A673 (cell line): ENCODE data around the gene FAM98C.

GRCh38 chr19:37505968-37506668 lies 621 bp upstream of the ZNF793 start:
- PRO-cap: bidirectional peak, plus-strand start at chr19:37506503, minus-strand start at chr19:37506354; bidirectional peak, plus-strand start at chr19:37506576, minus-strand start at chr19:37506600

- PRO-cap: bidirectional peak, plus-strand start at chr19:37551377, minus-strand start at chr19:37551272
Observed at GRCh38 chr19:37551021-37551654, 43.5 kb downstream of the ZNF571 start.

DNA sequence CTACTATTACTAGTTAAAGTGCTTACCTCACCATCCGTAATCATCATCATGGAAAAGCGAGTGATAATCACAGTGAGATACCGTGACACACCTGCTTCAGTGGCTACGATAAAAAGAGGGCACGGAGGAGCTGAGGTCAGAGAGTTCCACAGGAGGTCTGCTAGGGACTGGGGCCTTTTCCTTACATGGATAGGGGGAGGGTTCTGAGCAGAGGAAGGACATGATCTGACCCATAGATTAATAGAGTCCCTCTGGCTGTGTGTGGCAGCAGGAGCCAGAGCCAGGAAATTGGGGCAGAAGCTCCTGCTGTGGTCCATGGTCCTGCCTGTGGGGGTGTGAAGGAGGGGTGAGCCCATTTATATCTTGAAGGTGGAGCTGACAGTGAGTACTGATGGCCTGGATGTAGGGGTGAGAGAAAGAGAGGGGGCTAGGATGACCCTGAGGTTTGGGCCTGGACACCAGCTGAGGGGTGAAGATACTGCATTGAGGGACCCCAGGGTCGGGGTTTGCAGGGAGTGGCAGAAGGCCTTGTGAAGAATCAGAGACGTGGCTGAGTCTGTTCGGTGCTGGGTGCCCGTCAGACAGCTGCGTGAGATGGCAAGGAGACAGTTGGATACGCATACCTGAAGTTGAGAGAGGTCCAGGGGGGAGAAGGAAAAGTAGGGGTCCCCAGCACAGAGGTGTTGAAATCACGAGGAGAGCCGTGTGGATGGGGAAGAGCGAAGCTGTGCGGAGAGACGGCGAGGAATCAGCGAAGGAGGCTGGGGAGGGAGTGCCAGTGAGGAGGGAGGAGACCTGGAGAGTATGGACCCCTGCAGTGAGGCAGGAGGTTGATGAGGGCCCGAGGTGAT lies 136.9 kb downstream of the SIPA1L3 start:
- PRO-cap: no peak

DNA sequence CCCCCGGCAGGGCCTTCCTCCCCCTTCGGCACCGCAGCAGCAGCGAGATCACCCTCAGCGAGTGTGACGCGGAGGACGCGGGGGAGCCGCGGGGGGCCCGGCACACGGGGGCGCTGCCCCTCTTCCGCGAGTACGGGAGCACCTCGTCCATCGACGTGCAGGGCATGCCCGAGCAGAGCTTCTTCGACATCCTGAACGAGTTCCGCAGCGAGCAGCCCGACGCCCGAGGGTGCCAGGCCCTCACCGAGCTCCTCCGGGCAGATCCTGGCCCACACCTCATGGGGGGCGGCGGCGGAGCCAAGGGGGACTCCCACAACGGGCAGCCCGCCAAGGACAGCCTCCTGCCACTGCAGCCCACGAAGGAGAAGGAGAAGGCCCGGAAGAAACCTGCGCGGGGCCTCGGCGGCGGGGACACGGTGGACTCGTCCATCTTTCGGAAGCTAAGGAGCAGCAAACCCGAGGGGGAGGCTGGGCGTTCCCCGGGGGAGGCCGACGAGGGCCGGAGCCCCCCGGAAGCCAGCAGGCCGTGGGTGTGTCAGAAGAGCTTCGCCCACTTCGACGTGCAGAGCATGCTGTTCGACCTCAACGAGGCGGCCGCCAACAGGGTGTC lies 141.9 kb downstream of the DPF1 start:
- PRO-cap: no peak

- PRO-cap: no peak
Observed at GRCh38 chr19:38099738-38100164, 124.3 kb downstream of the DPF1 start.

DNA sequence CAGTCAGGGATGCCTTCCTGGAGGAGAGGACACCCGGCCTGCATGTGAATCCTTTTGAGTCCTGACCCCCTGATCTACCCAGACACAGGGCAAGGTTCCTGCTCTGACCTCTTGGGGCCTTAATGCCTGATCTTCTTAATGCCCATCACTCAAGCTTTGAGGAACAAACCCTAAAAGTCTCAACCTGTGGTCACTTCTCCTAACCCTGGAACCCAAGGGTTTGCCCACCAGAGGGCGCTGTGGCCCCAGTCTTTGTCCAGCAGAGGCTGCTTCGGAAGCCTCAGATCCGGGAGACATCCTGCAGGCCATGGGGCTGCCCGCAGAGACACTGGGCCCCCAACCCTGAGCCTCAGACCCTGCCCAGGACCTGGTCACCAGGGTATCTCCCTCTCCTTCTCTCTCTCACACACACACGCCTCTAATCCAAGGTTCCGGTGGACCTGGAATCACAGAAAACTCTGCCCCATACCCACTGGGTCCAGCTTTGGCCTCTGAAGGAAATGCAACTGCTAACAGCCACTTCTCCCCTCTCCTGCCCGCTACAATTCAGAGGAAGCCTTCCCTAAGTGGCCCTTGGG lies 9.8 kb upstream of the DPF1 start:
- PRO-cap: no peak

GRCh38 chr19:38277360-38278087 lies 13.2 kb downstream of the SPINT2 start:
- PRO-cap: no peak

DNA sequence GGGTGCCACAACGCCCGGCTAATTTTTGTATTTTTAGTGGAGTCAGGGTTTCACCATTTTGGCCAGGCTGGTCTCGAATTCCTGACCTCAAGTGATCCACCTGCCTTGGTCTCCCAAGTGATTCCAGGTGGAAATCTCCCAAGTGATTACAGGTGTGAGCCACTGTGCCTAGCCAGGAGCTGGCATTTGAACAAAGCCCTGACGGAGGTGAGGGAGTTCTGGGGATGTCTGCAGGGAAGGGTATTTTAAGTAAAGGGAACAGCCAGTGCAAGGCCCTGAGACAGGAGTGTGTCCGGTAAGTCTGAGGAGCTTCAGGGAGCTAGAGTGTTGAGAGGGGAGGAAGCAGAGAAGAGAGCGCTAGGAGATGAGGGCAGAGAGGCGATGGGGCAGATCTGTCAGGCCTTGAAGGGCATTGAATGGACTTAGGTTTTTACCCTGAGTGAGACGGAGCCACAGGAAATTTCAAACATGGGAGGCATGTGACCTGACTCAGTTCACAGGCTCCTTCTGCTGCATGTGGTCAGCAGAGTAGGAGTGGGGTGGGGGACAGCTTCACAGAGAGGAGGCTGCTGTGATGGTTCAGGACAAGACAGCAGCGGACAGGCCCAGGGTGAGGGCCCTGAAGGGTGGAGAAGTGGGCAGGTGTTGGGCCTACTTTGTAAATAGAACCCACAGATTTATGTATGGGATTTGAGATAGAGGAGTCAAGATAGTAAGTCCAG lies 2.6 kb upstream of the FAM98C start:
- PRO-cap: no peak

DNA sequence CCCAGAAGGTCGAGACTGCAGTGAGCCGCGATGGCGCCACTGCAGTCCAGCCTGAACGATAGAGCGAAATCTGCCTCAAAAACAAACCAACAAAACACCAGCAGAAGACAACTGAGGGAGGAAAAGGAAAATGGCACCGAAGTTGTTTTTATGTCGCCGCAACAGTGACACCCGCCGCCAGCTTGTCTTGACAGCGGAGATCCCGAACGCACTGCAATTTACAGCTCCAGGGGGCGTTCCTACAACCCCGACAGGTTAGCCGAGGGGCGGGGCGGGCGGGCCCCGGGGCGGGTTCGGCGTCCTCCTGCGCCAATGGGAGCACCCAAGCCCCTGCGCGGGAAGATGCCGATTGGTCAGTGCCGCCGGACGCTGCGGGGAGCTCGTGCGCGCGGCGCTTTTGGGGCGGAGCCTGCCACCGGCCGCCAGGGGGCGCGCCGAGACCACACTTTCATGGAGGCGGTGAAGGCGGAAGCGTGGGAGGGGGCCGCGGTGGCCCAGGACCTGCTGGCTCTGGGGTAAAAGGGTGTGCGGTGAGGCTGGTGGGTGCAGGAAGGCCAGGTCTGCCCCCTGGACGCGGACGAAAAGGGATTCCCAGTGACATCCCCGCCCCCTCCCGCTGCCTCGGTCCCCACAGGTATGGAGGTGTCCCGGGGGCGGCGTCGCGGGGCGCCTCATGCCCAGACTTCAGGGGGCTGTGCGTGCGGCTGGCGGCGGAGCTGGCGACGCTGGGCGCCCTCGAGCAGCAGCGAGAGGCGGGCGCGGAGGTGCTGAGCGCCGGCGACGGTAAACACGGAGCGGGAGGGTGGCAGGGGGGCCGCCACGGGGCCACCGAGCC lies at the start of gene FAM98C:
TSS of gene FAM98C (plus strand) at position 390 of the 835 bp plus-strand sequence.
- PRO-cap: bidirectional peak, plus-strand start at position 451 of the sequence, minus-strand start at position 215 of the sequence

DNA sequence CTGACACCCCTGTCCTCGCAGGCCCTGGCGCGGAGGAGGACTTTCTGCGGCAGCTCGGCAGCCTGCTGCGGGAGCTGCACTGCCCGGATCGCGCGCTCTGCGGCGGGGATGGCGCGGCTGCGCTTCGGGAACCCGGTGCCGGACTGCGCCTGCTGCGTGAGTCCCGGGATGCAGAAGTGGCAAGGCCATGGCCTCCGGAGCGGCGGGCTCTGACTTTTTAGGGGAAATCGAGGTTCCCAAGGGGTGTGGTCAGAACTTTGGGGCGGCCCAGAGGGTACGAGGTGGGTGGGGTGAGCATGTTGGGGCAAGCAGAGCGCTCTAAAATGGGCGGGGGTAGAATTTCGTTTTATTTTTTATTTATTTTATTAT lies 630 bp downstream of the FAM98C start:
- PRO-cap: no peak

DNA sequence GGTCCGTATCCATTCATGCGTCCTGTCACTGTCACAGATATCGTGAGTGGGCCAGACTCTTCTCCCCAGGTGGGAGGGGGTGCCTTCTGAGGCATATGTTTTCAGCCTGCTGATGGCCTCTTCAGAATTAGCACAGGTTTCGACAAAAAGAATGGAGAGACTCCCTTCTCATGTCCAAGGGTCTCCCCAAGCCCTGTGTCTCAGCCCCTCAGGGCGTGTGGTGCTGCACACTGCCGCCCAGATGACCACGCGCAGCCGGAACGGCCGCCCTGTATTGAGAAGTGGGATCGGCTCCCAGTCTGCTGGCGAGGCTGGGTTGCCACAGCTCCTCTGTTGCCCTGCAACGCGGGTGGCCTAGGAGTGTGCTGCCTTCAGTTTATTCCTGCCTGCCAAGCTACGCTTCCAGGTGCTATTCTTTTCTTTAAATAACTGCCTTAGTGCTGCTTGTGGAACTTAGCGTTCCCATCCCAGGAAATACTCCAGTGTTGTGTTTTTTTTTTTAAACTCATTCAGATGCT lies 16.4 kb downstream of the ACTN4 start:
- PRO-cap: no peak

GRCh38 chr19:38666645-38667046 lies 19.2 kb downstream of the ACTN4 start:
- PRO-cap: no peak

DNA sequence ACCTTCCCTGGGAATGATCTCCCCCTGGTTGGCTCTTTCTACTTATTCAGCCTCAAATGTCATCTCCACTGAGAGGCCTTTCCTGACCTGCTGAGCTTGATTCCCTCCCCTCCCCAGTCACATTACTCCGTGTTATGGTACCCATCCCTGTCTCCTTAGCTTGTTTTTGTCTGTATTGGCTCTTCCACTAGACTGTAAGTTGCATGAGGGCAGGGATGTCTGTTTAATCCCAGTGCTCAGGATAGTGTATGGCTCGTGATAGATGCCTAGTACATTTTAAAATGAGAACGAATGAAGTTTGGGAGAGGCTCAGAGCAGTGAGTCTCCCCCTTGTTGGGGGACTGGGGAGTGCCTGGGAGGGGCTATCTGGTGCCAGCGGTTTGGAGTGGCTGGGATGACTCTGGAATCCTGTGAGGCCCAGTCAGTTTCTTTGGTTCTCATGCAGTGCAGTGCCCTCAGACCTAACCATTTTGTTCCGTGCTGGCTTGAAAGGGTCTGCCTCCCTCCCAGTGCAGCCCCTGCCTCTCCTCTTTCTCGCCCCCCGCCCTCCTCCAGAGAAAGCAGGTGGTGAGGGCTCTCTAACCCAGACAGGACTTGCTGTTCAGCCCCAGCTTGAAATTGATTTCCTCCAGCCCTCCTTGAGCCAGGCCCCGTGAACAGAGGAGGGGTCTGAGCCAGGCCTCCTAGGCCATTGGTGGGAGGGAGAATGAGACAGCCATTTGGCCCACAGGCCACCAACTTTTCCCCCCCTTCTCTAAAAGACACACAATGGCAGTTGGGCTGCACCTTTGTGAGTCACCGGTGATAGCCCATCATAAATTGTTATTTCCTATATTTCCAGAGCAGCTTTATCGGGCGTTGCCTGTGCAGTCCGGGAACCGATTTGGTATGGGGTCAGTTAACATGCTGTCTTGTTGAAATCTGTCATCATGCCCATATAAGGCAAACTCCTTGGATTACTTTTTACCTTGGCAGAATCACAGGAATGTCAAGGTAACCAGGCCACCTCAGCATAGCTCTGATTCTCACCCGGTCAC lies 35.7 kb downstream of the ACTN4 start:
- PRO-cap: bidirectional peak, plus-strand start outside the sequence, minus-strand start at position 886 of the sequence

DNA sequence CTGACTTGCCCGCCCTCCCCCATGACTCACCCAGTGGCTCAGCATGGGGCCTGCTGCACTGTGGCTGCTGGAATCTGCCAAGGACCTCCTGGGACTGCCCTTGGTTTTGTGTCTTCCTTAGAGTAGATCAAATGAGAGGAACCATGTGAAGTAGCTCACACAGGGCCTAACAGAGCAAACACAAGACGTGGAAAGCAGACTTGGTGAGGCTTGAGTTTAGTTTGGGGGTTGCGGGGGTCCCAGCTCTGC lies 36.3 kb downstream of the ACTN4 start:
- PRO-cap: bidirectional peak, plus-strand start at position 158 of the sequence, minus-strand start outside the sequence

GRCh38 chr19:38693123-38693659 lies 45.7 kb downstream of the ACTN4 start:
- PRO-cap: bidirectional peak, plus-strand start at chr19:38693780, minus-strand start at chr19:38693548

DNA sequence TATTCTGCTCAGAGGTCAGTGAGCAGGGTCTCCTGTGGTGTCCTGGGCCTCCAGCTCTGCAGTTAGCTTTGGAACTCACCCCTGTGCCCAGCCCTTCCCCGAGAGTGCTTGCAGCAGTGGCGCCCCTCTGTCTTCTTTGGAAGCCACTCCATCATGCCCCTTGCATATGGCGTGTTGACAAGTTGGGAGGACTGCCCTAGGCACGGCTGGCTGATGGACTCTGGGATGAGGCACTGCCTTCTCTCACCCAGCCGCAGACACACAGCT lies 41.5 kb downstream of the CAPN12 start:
- PRO-cap: no peak

DNA sequence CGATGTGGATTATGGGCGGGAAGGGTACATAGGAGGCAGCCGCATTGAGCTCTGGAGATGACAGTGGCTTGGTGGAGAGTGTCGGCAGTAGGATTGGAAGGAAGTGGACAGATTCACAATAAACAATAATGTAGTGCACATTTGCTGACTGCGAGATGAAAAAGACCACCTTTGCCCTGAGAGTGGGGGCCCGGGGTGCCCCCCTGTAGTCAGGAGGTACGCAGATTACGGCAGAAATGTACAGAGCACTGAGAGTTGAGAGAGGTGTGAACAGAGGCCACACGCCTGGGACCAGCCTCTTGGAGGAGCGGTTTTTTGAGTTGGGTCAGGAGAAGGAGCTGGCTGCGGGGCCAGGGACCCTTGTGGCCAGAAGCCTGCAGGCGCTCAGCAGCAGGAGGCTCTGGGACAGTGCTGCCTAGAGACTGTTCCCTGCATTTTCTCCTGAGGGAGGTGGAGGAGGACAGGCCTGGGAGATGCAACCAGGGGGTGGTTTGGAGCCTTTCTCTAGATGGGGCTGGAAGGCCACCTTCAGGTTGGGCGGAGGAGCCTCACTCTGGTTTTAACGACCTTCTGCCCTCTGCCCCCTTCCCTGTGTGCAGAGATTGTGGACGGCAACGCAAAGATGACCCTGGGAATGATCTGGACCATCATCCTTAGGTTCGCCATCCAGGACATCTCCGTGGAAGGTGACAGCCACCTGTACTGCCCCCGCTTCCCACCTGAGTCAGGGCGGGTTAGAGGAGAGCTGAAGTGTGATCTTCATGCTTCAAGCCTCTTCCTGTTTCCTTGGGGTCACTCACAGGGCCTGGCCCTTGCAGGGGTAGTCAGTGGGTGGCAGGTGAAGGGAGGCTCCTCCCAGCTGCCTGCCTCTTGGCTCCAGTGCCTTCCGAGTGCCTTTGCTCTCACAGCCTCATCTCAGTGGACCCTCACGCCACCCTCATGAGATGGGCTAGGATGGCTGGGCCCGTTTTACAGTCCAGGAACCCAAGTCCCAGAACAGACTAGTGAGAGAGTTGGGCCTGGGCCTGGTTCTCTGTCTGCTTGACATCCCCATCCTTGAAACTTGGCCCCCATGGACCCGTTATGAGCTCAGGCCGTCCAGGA lies 39.6 kb downstream of the CAPN12 start:
- PRO-cap: no peak

DNA sequence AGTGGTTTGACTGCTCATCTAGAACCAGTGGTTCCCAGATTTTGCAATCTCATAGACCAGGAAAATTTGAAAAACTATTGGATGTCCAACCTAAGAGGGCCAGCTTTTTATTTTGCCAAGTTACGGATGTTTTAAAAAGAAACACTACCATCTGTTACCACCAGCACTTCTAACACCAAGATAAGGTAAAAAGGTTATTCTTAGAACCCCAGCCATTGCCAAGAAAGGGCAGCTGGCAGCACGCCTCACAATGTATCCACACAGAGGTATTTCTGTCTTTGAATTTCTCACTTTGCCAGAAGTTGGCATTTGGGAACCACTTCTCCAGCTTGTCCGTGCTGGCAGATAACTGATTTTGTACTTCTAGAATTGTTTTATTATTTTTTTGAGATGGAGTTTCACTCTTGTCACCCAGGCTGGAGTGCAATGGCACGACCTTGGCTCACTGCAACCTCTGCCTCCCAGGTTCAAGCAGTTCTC lies 28.7 kb downstream of the CAPN12 start:
- PRO-cap: no peak

- PRO-cap: no peak
Observed at GRCh38 chr19:38716473-38717643, 27.4 kb downstream of the CAPN12 start.

- PRO-cap: no peak
Observed at GRCh38 chr19:38729405-38730546, 14.5 kb downstream of the CAPN12 start.